Astrocyte (in vitro differentiated cells and primary cell): Measurements from ENCODE around the gene PSMC6.

- PRO-cap, result no peak
- RRBS, 2 experiments, result no CpG with 5 or more reads among the region's 5 CpGs
Observed at GRCh38 chr14:52352521-52353027, 38.5 kb downstream of the PTGER2 start.

- PRO-cap, result no peak
- RRBS, 2 experiments, result no CpG with 5 or more reads among the region's 2 CpGs
Observed at GRCh38 chr14:52641618-52642290, 53.6 kb downstream of the ERO1A start.

GRCh38 chr14:52706739-52708020 is at the start of gene PSMC6:
TSS of gene PSMC6 (plus strand) at chr14:52707200.
- PRO-cap, result bidirectional peak, plus-strand start at chr14:52707212, minus-strand start at chr14:52707059
- RRBS, 2 experiments, result 1 to 2% methylated on average over 19 to 22 of the region's 52 CpGs

GRCh38 chr14:53091507-53092070 is 61.5 kb downstream of the DDHD1 start:
- PRO-cap, result no peak

- PRO-cap, result no peak
- RRBS, 2 experiments, result no CpG with 5 or more reads among the region's 1 CpG
Observed at GRCh38 chr14:53888595-53888968, 68.0 kb downstream of the BMP4 start.

DNA sequence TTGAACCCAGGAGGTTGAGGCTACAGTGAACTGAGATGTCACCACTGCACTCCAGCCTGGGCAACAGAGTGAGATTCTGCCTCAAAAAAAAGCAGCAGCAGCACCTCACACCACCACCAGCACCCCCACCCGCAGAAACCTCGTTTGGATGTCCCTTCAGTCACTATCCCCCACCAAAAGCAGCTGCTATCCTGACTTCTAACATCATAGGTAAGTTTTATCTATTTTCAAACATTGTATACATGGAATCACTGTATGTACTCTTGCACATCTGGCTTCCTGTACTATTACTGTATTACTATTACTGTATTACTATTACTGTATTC is 85.4 kb upstream of the CDKN3 start:
- PRO-cap, result no peak
- RRBS, 2 experiments, result no CpG with 5 or more reads among the region's 2 CpGs

DNA sequence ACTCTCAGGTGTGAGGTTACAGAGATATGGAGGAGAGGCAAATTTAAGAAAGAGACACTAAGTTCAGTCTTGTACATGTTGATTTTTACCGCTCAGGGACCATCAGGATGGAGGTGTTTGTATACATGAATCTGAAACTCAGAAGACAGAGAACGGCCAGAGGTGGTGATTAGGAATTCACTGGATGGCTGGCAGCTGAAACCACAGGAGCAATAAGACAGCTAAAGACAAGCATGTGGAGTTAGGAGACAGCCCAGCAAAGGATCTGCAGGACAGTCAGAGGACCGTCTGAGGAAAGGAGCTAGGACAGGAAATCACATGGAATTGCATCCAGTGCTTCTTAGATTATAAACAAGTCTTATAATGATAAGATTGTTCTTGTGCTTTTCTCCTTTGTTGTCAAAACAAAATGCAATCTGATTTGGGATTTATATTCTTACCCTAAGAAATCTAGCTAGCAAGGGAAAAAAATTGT is 33.8 kb upstream of the CDKN3 start:
- PRO-cap, result no peak
- RRBS, 2 experiments, result no CpG with 5 or more reads among the region's 3 CpGs

GRCh38 chr14:54426795-54427617 is 14.2 kb downstream of the CNIH1 start:
- PRO-cap, result no peak
- RRBS, 2 experiments, result no CpG with 5 or more reads among the region's 5 CpGs

DNA sequence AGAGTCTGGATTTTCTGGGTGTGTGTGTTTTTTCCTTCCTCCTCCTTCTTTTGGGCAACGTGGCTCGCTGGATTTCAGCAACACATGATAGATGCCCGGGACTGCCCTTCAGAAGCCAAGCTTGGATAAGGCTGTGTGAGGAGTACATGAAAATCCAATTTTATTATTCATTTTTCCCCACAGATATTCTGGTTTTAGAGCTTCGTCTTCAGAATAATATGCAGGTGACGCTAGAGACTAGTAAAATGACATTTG is 1.4 kb downstream of the SAMD4A start:
- PRO-cap, result no peak
- RRBS, 2 experiments, result no CpG with 5 or more reads among the region's 5 CpGs

- PRO-cap, result no peak
- RRBS, 2 experiments, result no CpG with 5 or more reads among the region's 5 CpGs
Observed at GRCh38 chr14:54571567-54572765, 5.0 kb downstream of the SAMD4A start.

DNA sequence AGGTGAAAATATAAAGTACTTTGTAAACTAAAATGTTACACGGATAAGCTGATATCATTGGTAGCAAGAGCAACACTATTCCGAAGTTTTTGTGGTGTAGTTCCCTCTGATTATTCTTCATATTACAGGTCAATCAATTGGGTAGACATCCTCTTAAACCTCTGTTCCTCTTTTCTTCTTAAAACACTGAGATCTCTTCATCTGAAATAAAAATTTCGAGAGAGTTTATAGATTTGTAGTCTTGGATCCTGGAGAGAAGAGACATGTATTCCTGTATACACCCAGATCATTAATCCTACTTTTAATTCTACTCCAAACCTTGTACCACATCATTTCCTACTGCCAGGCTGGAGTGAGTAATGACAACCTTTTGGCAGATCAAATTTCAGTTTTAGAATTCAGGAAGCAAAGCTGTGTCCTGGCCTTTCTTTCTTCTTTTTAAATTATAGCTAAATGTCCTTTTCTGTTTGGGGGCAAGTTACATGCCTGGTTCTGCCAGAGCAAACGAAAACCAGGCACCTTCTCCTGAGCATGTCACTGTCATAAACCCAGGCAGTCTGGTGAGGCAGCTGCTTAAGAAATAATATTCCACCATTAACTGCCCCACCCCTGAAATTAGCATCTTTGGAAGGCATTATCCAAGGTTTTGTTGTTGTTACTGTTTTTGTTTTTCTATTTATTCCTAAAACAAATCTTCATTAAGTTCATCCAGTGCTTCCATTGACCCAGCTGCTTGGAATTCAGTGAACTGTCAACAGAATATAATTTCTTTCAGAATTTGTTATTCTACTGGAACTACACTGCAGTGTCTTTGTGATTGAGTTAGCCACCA is 33.0 kb downstream of the SAMD4A start:
- PRO-cap, result no peak
- RRBS, 2 experiments, result no CpG with 5 or more reads among the region's 4 CpGs

DNA sequence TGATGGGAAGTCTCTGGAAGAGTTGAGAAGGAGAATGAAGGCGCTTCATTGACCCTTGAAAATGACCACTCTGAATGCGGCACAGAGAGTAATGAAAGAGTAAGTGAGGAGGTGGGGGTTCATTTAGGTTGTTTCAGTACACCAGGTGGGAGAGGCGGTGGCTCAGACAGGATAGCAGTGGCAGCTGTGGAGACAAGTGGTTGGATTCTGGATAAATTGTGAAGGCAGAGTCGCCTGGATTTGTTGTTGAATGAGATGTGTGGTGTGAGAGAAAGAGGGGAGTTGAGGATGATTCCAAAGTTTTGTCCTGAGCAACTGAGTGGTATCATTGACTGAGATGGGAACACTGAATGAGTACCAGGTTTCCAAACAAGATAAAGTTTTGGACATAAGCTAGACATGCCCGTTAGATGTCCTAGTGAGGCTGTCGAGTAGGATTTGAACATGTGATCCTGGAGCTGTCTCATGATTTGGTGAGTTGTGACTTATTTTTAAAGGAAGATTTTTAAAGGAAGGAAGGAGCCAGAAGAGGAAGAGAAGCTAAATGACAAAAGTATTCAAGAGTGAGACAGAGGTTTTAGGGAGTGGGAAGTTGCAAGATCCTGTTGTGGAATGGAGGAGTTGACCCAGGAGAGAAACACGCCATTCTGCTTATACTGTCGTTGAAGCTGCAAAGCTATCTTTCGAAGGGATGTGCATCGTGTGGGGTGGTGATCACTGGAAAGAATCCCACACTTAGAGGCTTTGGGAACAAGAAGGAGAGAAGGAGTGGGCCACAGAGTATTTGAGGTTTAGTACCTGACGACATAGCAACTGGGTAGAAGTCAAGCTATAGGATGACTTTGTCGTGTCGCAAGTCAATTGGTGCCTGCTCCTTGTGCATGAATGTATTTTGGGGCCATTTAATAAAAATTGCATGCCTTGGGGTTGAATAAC is 82.1 kb downstream of the SAMD4A start:
- PRO-cap, result no peak
- RRBS, 2 experiments, result no CpG with 5 or more reads among the region's 13 CpGs

- PRO-cap, result no peak
- RRBS, 2 experiments, result no CpG with 5 or more reads among the region's 14 CpGs
Observed at GRCh38 chr14:54727483-54728573, 160.9 kb downstream of the SAMD4A start.

GRCh38 chr14:54782742-54783325 is 119.8 kb downstream of the GCH1 start:
- PRO-cap, result no peak
- RRBS, 2 experiments, result no CpG with 5 or more reads among the region's 7 CpGs

GRCh38 chr14:54784725-54785104 is 117.9 kb downstream of the GCH1 start:
- PRO-cap, result no peak
- RRBS, 2 experiments, result no CpG with 5 or more reads among the region's 2 CpGs

GRCh38 chr14:54785105-54785773 is 117.4 kb downstream of the GCH1 start:
- PRO-cap, result no peak
- RRBS, 2 experiments, result no CpG with 5 or more reads among the region's 8 CpGs

DNA sequence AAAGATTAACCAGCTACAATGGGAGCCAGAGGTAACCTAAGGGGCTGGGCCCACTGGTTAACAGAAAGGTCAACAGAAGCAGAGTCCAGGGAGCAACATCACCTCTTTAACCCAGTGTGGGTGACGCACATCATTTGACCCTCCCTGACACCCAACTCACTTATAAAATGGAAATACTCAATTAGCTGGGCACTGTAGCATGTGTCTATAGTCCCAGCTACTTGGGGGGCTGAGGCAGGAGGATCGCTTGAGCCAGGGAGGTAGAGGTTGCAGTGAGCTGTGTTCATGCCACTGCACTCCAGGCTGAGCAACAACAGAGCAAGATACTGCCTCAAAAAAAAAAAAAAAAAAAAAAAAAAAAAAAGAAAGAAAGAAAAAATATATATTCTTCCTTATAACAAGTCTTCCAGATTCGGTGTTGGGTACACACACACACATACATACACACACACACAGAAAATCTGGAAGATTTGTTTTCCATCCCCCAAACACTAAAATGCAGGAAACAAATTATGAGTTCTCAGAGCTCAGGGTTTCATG is 64.7 kb downstream of the GCH1 start:
- PRO-cap, result no peak
- RRBS, 2 experiments, result no CpG with 5 or more reads among the region's 3 CpGs

GRCh38 chr14:54901382-54901992 is 1.1 kb downstream of the GCH1 start:
- PRO-cap, result no peak
- RRBS, 2 experiments, result 5 to 6% methylated on average over 7 of the region's 27 CpGs

DNA sequence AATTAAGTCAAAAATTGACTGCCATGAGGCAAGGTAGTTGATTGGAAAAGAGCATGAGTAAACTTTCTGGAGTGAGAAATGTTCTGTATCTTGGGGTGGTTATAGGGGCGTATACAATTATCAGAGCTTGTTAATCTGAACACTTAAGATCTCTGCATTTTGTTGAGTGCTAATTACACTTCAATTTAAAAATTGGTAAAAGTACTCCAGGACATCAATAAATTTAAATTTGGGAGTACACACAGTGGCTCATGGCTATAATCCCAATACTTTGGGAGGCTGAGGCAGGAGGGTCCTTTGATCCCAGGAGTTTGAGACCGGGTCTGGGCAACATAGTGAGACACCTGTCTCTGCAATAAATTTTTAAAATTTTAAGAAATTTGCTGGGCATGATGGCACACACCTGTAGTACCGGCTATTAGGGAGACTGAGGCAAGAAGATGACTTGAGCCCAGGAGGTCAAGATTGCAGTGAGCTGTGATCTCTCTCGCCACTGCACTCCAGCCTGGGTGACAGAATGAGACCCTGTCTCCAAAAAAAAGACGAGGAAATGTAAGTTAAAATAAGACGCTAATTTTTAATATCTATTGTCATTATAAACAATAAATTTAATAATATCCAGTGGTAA is 9.3 kb downstream of the MAPK1IP1L start:
- PRO-cap, result no peak
- RRBS, 2 experiments, result 100% methylated on average over 1 of the region's 6 CpGs

- PRO-cap, result no peak
- RRBS, 2 experiments, result no CpG with 5 or more reads among the region's 4 CpGs
Observed at GRCh38 chr14:55068304-55069425, 17.2 kb downstream of the MAPK1IP1L start.